Pericardium fibroblast (primary cell): ENCODE measurements around a stretch of chr4.

DNA sequence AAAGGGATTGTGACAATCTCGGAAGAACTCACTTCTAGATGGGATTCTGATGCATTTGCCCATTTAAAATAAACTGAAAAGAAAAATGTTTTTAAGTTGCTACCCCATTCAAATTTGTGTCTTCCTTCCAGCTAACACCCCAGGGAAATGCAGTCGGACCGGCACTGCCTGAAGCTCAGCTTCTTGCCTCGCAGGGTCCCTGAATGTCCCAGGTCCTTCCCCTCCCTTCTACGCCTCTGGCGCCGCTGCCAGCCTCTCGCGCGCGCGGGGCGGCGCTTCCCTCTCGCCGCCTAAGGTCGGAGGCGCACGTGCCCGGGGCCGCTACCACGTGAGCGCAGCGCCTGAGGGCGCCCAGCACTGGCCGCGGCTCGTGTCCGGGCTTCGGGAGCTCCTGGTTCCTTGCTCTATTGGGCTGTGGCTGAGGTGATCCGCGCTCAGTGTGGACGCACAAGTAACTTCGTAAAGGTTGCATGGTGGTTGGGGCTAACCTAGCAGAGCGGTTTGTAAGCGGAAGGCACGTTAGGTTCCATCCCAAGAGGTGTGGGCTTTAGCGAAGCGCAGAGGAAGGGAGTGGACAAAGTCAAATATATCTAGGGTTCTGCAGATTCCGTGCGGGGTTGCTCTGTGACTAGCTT, 1.7 kb downstream of the TLL1 start:
- RAMPAGE, long total RNA: no peak

GRCh38 chr4:167091915-167092232, 142.4 kb downstream of the SPOCK3 start:
- RAMPAGE, long total RNA: no peak

DNA sequence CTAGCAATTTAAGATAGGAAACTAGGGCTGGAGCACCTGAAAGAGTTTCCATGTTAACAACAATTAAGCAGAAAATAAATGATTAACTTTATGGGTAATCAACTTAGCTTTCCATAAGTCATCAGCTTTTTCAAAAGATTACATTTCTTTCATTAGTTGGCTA, 211 bp upstream of the ANXA10 start:
- RAMPAGE, long total RNA: no peak

GRCh38 chr4:168421684-168422196, 58.6 kb downstream of the DDX60L start:
- RAMPAGE, long total RNA: no peak

DNA sequence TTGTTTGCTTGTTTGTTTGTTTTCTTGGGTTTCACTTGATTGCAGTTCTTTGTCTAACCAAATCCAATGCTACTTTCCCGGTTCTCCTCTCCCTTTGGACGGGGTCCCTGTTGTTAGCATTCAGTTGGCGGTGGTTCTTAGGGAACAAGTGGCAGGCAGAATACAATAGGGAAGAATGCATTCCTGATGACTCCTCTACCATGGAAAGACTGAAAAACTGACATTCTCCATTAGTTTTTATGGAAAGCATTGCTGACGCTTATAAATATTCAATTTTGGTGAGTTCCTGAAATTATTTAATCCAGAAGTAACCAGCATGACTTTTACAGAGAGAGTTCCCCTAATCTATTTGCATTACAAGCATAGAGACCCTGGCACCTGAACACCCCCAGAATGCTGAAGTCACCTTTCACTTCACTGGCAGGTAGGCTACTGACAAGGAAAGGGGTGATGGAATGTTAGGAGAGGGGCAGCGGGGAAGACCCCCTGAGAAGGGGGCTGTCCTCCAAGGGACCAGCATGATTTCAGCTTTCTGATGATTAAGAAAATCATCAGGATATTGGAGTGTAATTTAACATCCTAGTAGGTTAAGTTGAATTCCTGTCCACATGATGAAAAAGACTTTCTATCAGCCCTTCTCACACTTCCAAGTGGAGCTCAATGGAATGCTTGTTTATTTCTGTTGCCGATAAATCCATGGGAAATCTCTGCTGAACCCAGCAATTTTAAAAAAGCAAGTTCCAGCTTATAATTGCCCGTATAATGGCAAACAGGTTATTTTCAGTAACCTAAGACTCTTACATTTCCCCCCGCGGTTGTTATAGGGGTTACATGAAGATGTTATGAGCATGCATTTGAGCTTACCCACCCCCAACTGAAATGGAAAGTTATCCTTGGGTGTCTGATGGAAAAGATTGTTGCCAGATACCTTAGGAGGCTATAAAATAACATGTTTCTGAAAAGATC, 135.9 kb downstream of the PALLD start:
- RAMPAGE, long total RNA: no peak

- RAMPAGE, long total RNA: no peak
Measured at GRCh38 chr4:168711718-168712263, 214.9 kb downstream of the PALLD start.

DNA sequence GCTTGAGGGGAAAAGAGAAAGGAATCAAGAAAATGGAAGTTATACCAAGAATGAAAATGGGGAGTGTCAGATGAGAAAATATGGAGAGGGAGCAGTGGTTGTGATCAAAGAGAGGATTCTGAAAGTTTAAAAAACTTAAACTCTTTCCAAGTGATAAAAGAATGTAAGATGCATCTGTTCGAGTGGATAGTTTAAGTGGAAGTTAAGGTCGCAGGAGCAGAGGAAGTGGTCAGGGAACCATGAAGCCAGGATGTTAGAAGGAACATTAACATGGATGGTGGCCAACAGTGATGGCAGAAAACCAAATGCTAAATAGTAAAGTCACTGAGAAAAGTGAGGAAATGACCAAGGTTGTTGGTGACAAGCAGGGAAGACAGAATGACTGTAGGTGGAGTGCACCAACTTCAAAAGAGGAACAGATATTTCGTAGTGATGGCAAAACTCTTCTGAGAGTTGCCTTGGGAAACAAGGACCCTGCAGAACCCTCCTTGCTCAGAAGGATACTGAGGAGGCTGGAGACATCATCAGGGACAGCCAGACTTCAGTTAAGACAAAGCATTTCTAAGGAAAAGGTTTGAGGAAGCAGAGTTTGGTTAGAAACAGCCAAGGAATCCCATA, 226.1 kb downstream of the PALLD start:
- RAMPAGE, long total RNA: no peak

- RAMPAGE, long total RNA: no peak
Measured at GRCh38 chr4:168764849-168765455, 245.1 kb downstream of the CBR4 start.

- RAMPAGE, long total RNA: no peak
Measured at GRCh38 chr4:169062509-169063070, 52.5 kb upstream of the CBR4 start.

DNA sequence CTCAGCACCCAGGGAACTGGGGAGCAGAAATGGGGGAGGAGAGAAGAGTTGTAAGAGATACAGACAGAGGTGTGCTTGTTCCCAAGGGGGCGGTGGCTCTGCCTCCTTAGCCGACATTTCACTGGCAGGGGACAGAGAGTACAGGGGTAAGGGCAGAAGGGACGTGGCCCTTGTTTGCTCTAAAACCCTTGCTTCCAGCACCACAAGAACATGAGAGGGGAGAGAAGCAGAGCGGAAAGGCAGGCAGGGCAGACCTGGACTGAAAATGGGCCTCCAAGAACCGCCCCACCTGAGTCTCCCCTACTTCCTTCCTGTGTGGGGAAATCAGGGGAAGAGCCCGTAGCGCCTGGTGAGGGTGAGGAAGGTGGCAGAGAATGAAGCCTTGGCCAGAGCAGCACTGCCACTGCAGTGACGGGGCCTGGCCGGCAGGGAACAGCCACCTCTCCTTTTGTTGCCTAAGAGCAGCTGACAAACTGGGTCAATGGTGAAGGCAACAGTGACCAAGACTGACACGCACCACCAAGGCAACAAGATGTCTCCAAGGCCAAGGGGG, 58.2 kb upstream of the CBR4 start:
- RAMPAGE, long total RNA: no peak

GRCh38 chr4:169079714-169080899, 70.1 kb upstream of the CBR4 start:
- RAMPAGE, long total RNA: no peak

- RAMPAGE, long total RNA: no peak
Measured at GRCh38 chr4:169096192-169096892, 86.3 kb upstream of the CBR4 start.

DNA sequence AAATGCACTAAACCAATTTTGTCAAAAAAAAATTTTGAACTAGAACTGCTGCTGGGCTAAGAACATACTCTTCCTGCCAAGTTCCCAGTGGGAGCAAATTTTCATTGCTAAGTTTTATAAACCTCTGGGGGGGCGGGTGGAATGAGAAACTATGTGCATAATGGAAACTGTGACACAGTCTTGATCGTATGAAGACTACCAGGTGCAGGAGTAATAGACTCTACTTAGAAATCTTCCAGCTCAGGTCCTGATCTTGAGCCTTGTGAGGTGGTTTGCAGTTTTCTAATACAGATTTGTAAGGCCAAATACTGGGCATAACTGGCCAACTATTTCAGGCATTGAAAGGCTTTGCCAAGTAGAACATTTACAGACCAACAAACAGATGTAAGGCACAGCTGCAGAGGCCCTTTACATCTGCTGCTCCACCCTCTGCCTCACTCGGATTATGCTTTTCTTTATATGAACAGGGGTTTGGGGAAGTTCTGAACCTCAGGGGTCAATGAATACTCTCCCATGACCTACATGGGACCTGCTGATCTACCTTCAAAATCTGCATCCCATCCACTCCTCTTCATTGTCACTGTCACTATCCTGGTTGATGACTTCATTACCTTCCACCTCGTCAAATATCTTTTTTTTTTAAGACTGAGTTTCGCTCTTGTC, 89.8 kb upstream of the CBR4 start:
- RAMPAGE, long total RNA: no peak

- RAMPAGE, long total RNA: no peak
Measured at GRCh38 chr4:169133743-169134422, 123.8 kb upstream of the CBR4 start.

- RAMPAGE, long total RNA: no peak
Measured at GRCh38 chr4:169238052-169238792, 32.5 kb downstream of the SH3RF1 start.

GRCh38 chr4:169269834-169270724, 677 bp downstream of the SH3RF1 start:
- RAMPAGE, long total RNA: no peak

- RAMPAGE, long total RNA: no peak
Measured at GRCh38 chr4:169307740-169308053, 36.9 kb upstream of the SH3RF1 start.

DNA sequence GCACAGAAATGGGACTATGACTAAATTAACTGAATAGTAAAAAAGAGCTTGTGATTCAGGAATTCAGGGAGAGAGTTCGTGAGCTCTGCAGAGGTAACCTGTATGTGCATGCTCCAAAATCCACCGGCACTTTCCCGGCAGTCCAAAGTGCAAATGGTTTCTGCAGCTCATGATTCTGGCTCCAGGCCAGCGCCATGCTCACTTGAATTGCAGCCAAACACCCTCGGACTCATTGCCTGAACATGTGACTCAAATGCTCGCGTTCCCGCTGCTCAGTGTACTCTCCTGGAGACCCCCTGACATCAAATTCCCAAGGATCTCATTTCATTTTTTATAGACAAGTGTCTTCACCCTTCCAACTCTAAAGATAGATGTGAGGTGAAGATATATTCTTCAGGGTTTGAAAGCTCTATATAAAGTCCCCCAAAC, 44.1 kb upstream of the SH3RF1 start:
- RAMPAGE, long total RNA: no peak

DNA sequence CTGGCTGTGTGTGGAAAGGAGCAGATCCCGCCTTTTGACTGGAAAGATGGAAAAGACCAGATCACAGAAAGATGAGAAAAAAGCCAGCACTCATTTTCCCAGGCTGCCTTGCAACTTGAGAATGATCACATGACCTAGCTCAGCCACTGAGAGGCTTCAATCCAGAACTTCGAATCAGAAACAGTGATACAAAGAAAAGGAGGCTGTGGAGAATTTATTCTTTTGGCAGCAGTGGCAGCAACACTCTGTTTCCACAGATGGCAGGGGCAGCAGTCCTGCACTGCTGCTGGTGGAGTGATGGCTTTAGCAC, 77.7 kb upstream of the SH3RF1 start:
- RAMPAGE, long total RNA: no peak

- RAMPAGE, long total RNA: no peak
Measured at GRCh38 chr4:169580741-169581408, 31.5 kb downstream of the NEK1 start.